Epidermal melanocyte (primary cell): ENCODE measurements around a stretch of chr1.

- RRBS = no CpG with 5 or more reads among the region's 16 CpGs
Observed at GRCh38 chr1:26743411-26744748, 43.9 kb upstream of the PIGV start.

GRCh38 chr1:26771755-26772686 is 15.7 kb upstream of the PIGV start:
- RRBS = no CpG with 5 or more reads among the region's 6 CpGs

- RRBS = no CpG with 5 or more reads among the region's 3 CpGs
Observed at GRCh38 chr1:26775257-26775768, 12.4 kb upstream of the PIGV start.

DNA sequence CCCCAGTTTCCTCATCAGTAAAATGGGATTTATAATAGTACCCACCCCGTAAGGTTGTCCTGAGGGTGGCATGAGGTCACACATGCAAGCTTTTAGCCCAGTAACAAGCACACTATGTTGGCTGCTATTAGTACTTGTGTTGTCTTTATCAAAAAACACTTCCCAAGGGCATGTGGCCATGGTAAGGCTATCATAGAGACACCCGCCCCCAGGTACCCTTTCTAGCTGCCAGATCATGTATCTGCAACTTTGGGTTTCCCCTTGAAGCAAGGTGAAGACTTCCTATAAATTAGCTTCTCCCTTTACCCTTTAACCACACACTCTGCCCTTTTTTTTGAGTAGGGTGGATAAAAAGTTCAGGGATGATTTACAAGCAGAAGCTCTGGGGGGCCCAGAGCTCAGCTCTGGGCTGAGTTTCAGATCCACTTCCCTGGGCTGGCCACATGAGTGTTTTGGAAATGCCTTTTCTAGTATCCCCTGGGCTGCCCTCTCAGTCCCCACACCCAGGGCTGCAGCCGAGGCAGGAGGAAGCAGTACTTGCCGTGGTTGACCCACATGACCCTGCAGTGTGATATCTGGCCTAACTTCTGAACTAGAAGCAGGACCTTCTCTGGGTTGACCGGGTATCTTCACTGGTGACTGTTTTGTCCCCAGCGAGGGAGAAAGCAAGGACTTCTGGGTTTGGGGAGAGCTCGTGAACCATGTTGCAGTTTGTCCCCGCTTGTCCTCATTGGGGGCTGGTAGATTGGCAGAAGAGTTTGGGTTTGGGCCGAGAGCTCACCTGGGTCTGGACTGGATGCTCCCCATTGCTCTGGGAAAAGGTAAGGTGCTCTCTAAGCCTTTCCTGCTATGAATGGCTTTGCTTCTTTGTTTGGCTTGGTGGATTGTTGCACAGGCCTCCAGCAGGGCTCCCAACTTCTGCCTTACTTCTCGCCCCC is 2.2 kb downstream of the ZDHHC18 start:
- RRBS = no CpG with 5 or more reads among the region's 10 CpGs

GRCh38 chr1:26951304-26952383 is 8.6 kb downstream of the KDF1 start:
- RRBS = 59% methylated on average over 3 of the region's 46 CpGs

- RRBS = no CpG with 5 or more reads among the region's 6 CpGs
Observed at GRCh38 chr1:26994669-26994868, 1.1 kb downstream of the TRNP1 start.

DNA sequence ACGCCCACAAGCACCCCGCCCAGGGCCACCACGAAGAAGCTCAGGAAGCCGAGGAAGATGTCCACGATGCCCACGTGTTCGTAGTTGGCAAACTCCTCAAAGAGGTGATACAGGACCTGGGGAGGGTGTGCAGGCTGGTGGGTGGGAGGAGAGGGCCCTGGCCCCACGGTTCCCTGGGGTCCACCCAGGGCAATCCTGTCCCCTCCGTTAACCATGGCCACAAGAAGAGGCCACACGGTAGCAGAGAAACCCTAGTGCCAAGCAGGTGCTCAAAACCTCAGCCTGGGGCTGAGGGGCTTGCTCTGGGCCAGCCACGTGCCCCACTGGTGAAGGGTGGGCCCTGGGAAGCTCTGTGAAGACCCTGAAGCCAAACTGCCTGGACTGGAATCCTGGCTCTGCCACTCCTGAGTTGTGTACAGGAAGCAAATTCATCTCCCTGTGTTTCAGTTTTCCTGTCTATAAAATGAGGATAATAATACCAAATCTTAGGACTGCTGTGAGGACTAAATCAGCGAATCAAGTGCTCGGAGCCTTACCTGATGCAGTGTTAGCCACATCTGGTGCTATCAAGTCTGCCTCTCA is 45.2 kb downstream of the SLC9A1 start:
- RRBS = no CpG with 5 or more reads among the region's 13 CpGs

DNA sequence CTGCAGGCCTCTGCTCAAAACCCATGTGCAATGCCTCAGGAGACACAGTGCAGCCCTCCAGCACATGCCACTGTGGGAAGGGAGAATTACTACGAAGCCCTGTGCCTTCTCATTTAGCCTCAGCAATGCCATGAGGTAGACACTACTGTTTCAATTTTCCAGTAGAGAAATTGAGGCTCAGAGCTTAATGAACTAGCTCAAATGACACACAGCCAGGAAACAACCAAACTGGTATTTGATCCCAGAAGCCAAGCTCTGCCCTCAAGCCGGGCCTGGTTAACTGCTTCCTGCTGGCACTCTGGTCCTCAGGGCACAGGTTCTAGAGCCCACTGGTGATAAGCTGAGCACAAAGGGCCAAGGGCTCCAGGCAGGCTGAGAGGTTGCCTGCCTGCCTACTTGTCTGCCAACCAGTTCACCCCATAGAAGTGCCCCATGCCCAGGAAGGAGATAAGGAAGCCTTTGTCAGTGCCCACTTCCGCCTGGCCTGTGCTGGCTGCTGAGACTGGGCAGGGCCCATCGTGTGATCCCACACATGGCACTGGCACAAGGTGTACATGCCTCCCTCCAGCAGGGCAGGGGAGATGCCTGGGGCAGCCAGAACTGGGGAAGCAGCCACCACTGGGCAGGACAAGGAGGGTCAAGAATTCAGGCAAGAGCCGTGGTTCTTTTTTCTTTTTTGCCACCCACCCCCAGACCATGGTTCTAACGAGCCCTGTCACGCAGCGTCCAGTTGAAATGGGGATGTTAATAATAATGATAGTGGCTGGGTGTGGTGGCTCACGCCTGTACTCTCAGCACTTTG is 24.2 kb downstream of the SLC9A1 start:
- RRBS = no CpG with 5 or more reads among the region's 9 CpGs

GRCh38 chr1:27290593-27291479 is 31.1 kb upstream of the TMEM222 start:
- RRBS = no CpG with 5 or more reads among the region's 5 CpGs

DNA sequence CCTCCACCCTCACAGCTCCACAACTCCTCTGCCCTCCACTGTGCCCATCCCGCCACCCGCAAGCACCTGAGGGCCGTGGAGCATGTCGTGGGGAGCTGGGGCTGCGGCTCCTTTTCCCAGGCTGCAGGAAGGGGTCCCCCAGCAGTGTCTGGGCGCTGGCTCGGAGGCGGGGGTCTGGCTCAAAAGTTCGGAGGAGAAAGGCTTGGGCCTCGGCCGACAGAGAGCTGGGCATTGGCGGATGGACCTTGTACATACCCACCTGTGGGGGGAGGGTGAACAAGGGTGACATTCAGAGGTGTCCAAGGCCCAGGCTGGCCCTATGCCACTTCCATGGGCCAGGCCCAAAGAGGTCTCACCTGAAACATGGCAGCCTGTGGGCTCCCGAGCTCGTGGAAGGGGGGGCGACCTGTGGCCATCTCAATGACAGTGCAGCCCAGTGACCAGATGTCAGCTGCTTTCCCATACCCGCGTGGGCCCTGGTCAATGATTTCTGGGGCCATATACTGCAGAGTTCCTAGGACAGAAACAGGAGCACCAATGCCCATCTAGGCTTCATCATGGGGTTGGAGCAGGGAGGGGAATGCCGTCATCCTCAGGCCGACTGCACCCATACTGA is 8.3 kb downstream of the MAP3K6 start:
- RRBS = no CpG with 5 or more reads among the region's 19 CpGs

GRCh38 chr1:27360977-27361425 is 5.8 kb downstream of the MAP3K6 start:
- RRBS = 74% methylated on average over 10 of the region's 25 CpGs

GRCh38 chr1:27379784-27380228 is 3.3 kb downstream of the CD164L2 start:
- RRBS = no CpG with 5 or more reads among the region's 8 CpGs

- RRBS = 89% methylated on average over 1 of the region's 4 CpGs
Observed at GRCh38 chr1:27429870-27430305, 37.5 kb downstream of the GPR3 start.

DNA sequence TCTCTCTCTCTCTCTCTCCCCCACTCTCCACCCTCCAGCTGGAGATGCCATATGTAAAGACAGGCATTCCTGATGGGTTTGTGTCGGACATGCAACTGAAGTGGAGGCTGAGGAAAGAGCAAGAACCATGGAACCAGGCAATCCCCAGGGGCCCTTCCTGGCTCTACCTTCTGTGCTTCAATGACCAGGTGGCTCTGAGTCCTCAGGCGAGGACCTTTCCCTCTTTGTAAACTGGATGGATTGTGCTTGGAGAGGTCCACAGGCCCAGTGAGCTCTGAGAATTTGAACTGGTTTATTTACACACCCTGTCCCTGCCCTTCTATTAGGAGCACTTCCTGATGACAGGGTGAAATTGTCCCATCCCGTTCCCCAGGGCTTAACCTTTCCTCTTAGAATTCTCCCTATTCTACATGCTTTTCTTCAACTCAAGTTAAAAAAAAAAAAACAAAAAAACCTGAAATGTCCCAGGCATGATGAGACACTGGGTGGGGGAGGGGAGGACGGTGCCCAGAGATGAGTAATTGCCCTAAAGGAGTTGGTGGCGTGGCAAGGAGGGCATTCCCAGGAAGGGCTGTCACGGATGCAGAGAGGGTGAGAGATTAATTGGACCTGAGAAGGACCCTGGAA is 50.1 kb upstream of the WASF2 start:
- RRBS = no CpG with 5 or more reads among the region's 6 CpGs

DNA sequence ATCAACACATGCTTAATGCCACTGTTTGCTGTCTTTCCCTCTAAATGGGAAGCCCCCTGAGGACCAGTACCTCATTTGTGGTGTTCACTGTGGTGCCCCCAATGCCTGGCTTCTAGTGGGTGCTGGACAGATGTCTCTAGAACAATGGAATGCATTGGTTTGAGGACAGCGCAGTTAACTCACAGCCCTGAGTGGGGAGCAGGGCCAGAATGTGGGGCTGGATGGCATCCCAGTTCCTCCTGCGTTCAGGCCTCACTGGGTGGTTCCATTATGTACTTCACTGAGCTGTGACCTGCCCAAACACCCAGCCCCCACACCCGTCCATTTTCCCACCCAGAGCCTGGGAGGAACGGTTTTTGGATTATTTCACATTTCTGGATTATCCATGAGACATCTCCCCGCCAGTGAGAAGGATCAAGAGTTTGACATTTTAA is 55.2 kb upstream of the WASF2 start:
- RRBS = no CpG with 5 or more reads among the region's 5 CpGs

DNA sequence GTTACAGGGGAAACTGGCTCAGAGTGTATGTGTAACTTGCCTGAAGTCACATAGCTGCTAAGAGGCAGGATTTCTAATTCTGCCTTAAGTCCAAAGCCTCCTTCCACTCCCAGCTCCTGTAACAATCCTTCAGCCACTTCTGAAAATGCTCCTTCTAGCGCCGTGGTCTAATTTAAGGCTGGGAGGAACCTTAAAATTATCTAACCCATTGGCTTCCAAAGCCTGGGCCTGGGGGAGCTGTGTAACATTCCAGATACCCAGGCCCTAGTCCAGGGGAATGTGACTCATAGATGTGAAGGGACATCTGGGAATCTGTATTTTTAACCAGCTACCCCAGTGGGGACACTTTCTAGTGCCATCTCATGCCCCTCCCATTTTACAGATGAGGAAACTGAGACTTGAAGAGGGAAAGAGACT is 49.0 kb downstream of the AHDC1 start:
- RRBS = no CpG with 5 or more reads among the region's 2 CpGs

DNA sequence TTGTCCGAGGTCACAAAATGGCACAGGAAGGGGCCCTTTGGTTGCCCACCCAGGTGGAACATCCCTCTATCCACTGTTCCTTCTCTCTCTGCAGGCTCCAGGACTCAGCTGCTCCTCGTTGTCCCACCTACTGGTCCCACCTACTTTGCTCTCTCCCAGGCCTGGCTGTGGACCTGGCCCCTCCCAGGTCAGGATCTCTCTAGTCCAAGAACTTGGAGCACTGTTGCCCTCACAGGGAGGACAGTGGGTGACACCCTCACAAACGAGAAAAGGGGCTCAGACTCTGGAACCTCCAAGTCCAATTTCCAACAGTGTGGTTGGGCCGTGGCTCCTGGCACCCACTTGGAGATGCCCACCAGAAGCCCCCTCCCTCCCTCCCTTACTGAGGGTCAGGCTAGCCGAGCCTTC is 48.6 kb downstream of the AHDC1 start:
- RRBS = no CpG with 5 or more reads among the region's 5 CpGs

GRCh38 chr1:27560121-27560746 is 43.7 kb downstream of the AHDC1 start:
- RRBS = no CpG with 5 or more reads among the region's 9 CpGs